GM12891 (cell line): ENCODE measurements around a stretch of chr7.

DNA sequence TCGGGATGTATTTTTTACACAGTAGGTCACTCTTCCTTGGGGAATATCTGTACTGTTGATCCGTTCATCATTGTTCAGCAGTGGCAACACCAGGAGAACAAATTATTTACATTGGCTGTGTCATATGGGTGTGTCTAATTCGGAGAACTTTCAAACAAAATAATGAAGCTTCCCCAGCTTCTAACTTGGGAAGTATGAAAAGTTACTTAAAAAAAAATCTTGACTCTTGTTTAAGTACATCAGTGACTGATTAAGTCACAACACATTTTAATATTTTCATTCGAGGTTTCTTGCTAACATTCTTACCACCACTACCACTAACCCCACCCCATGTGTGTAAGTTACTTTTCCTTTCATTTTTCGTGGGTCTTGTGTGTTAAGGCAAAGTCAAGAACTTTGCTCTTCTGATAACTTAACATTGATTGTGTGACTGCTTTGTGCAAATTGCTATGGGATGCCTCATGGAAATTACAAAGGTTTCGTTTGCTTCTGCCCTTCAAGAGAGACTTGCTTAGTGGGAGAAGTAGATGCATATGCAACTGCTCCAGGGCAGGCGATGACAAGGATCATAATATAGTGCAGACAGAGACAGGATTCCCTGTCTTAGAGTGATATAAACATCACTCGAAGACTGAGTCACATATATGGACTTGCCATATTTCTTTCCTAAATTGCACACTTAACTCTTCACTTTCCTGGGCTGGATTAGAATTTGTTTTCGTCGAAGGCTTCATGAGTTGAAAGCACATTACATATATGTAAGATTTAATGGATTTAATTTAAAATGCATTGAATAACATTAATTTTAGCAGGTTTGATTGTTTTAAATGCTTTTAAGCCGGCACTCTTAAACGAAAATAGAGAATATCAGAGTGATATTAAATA is 43.9 kb upstream of the RPA3 start:
- RRBS, result no CpG with 5 or more reads among the region's 12 CpGs

GRCh38 chr7:7816079-7816447 is 97.7 kb upstream of the RPA3 start:
- RRBS, result no CpG with 5 or more reads among the region's 6 CpGs

GRCh38 chr7:7919374-7919868 is 49.2 kb upstream of the GLCCI1 start:
- RRBS, result no CpG with 5 or more reads among the region's 2 CpGs

- RRBS, result 2% methylated on average over 7 of the region's 16 CpGs
These were observed 432 bp upstream of the ICA1 start for GRCh38 chr7:8262438-8262759.

GRCh38 chr7:8303673-8304561 is 42.0 kb upstream of the ICA1 start:
- RRBS, result no CpG with 5 or more reads among the region's 35 CpGs

GRCh38 chr7:8442477-8443449 is 9.4 kb downstream of the NXPH1 start:
- RRBS, result 12% methylated on average over 7 of the region's 66 CpGs

DNA sequence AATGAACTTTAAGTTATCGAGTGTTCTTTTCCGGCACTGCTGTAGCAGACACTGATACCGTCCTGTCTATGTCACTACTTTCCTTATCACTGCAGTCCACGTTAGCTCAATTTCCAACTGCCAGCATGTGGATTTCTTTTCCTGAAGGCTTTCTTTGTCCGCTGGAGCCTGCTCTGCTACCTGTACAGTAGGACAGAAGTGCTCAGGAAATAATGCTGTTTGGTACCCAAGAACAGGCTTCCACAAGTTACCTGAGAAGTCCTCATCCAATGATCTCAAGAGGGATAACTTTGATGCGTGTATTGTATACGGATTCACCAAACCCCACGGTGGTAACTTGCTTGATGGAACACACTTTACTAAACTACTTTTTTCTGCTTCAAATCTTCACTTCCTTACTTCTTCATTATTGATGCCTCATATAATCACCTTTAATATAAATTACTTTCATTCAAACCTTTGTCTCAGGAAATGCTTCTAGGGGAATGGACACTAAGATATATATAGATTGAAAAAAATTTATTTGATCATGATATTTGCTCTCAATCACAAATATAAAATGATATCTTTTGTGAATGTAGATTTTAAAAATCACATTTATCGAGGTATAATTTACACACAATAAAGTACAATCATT is 329.6 kb downstream of the NXPH1 start:
- RRBS, result no CpG with 5 or more reads among the region's 9 CpGs

DNA sequence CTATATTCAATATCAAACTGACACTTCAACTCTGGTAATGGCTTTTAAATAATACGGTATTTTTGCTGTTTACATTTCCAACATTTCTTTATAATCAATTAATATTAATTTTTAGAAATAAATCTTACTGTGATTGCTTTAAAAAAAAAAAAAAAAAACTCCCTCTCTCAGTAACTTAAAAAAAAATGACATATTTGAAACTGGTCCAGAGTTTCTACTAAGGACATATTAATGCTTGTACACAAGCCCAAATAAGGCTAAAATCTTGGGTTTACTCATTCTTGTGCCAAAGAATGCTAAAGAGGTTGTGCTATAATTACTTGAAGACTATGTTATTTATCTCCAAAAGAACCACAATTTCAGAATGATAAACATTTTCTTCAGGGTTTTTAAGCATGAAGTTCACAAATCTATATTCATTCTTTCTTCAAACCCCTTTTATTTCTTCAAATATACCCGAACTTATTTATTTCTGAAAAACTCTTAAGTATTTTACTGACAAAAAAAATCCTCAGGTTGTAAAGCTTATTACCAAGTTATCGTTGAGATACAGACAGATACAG is 5.6 kb downstream of the NDUFA4 start:
- RRBS, result no CpG with 5 or more reads among the region's 3 CpGs

GRCh38 chr7:10974748-10975191 is 1.1 kb downstream of the PHF14 start:
- RRBS, result no CpG with 5 or more reads among the region's 3 CpGs

DNA sequence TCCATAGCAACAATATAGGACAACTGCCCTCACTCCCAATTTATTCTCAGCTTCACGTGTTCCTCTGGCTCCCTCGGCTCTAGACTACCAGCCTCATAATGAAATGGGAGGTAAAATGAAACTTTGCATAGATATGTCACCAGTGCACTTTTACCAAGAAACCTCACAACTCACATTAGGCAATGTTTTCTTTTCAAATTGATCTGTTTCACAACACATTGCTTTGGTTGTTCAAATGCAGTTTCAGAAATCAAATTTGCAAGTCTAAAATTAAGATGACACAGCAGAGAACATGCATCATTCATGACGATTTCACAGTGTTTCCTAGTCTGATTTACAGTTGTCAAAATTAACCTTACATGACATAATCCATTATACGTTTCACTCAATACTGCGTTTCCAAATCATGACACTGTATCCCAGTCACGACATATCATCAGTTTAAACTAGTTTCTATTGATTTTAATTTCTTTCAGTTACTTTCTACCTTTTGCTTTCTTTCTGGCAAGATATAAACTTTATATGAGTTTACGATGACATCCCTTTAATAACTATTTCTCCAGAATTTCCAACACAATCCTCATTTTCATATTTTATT is 211.0 kb downstream of the THSD7A start:
- RRBS, result no CpG with 5 or more reads among the region's 7 CpGs

- RRBS, result 3% methylated on average over 10 of the region's 50 CpGs
These were observed 99.5 kb upstream of the TMEM106B start for GRCh38 chr7:12111279-12112224.

- RRBS, result no CpG with 5 or more reads among the region's 5 CpGs
These were observed 963 bp downstream of the TMEM106B start for GRCh38 chr7:12212109-12212405.

GRCh38 chr7:12257580-12258133 is 46.6 kb downstream of the TMEM106B start:
- RRBS, result no CpG with 5 or more reads among the region's 2 CpGs

- RRBS, result no CpG with 5 or more reads among the region's 23 CpGs
These were observed 7.3 kb upstream of the ENSG00000226690 start for GRCh38 chr7:12496750-12497519.

- RRBS, result no CpG with 5 or more reads among the region's 7 CpGs
These were observed 14.4 kb downstream of the SCIN start for GRCh38 chr7:12584870-12585443.

DNA sequence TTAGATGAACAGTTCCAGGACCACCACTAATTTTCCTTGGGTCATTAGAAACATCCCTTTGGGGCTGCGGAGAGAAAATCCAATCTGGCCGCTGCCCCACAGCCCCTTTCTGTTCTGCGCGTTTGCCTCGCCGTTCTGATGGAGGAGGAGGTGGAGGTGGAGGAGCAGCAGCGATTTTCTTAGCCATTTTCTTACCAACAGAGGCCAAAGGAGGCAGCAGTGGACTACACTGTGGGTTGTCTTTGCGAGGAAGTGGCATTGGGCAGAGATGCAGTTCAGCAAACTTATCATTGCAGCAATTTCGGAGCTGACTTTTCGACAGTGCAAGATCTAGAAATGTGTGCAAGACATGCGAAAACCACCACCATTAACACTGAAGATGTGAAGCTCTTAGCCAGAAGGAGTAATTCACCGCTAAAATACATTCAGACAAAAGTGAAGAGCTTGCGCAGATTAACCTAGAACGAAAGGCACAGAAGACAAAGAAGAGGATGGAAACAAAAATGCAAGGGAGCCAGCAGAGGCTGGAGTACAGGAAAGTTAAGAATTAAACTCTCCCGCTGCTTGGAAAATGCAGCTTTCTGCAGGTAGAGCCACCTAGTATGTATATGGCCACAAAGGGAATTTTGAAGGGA is 1.8 kb upstream of the ARL4A start:
- RRBS, result no CpG with 5 or more reads among the region's 15 CpGs

DNA sequence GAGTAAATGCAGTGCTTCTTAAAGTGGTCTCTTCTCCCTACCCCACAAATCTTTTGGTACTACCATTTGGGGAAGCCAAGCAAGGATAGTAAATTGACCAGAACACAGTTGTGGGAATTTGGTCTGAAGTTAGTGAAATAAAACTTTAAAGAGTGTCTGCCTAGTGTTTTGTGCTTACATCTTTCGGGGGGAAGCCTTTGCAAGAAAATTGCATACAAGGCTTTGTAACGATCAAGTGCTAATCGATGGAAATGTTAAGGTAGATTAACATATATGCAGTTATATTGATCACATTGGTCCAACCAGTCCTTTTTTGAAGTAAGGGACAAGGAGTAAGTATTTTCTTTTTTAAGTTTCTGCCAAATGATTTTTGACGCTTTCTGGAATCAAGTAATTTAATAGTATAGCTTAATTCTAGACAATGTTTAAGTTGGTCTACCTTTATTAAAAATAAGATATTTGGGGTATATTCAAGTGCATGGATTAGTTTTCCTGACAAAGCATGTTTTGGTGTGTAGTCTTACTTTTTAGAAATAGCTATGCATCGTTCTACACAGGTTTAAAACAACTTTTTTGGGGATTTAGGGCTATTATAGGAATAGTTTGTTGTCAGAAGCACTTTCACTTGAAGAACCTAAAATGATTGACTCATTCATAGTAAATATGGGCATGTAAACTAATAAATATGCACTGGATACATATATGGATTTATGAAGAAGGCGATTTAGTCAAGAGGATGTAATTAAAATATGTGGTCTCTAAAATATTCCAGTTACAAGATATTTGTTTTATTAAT is 1.8 kb downstream of the ARL4A start:
- RRBS, result no CpG with 5 or more reads among the region's 6 CpGs

DNA sequence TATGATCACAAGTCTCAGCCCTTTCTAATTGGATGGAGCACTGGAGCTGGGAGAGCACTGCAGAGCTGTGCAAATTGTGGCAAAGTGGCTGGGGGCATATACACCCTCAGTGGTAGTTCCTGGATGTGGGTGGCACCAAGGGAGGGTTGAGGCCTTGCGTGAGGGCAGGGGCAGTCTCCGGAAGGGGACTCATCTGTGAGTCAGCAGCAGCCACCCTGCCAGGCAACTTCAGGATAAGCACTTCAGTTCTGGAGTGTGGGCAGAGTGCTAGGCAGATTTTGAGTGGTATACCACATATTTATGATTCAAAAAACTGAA is 210.5 kb downstream of the ETV1 start:
- RRBS, result no CpG with 5 or more reads among the region's 2 CpGs

DNA sequence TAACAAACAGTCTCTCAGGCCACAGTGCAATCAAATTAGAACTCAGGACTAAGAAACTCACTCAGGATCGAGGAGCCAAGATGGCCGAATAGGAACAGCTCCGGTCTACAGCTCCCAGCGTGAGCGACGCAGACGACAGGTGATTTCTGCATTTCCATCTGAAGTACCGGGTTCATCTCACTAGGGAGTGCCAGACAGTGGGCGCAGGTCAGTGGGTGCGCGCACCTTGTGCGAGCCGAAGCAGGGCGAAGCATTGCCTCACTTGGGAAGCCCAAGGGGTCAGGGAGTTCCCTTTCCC is 183.3 kb downstream of the ETV1 start:
- RRBS, result no CpG with 5 or more reads among the region's 14 CpGs

DNA sequence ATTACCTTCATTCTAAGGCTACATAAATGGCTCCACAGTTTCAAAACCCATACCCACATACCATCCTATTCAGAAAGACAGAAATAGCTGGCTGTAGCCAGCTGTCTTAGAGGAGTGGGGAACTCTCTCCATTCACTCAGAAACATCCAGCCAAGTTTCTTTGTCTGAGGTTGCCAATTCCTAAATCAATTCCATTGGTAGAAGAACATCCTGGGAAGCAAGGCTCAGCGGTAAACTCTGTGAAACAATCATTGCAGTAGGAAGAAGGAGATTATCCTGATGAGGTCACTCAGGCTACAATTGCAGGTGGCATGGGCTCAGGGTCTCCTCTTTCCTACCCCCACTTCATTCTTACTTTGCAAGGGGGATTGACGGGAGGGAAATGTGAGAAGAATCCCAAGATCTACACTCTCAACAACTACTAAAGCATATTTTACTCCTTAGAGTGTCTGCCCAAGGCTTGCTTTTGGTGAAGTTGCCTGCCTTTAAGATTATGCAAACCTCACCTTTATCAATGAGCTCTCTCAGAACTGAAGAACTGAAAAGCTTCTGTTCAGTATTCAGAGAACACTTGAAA is 153.9 kb downstream of the ETV1 start:
- RRBS, result no CpG with 5 or more reads among the region's 2 CpGs